ENCODE results near the gene SOWAHB.

DNA sequence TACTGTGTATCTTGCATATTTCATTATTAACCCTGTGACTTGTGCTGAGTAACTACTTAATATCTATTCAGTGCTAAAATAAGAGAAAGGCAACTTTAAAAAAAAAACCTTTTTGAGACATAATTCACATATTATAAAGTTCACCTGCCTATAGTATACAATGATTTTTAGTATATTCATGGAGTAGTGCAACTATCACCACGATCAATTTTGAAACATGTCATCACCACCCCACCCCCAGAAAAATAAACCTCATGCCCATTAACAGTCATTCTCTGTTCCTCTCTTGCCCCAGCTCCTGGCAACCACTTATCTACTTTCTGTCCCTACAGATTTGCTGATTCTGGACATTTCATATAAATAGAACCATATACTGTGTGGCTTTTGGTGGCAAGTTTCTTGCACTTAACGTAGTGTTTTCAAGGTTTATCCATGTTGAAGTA lies 51.8 kb downstream of the SHROOM3 start:
- PRO-cap: no peak

DNA sequence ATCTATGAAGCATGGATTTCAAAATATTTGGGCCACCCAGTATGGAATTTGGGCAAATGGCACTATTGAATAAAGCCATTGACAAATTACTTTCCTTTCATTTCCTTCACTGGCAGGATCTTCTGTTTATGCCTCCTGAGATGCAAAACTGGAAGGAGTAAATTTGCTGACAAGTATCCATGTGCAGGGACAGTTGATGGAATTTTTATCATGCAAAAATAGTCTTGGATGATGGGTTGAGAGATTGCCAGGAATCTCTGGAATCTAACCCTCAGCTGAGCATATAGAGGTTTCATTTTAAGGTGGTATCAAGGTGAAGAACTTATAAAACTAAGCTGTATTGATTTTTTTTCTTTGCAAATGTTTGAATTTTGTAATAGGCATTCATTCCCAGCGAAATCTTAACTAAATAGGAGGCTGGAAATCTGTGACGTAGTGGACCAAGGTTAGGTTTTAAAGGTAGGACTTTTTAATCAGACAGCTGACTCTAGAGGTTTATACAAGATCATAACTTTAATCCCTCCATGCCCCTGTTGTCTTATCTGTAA lies 101.1 kb downstream of the SHROOM3 start:
- PRO-cap: no peak

DNA sequence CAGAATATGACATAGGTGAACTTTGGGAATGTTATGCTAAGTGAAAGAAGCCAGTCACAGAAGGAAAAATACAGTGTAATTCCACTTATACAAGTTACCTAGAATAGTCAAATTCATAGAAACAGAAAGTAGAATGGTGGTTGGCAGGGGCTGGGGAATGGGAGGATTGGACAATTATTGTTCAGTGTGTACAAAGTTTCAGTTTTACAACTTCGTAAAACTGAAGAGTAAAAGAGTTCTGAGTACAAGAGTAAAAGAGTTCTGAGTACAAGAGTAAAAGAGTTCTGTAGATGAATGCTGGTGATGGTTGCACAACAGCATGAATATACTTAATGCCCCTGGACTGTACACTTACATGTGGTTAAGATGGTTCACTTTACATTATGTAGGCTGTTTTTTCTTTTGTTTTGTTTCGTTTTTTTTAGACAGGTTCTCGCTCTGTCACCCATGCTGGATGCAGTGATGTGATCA lies 231.0 kb downstream of the SOWAHB start:
- PRO-cap: no peak

- PRO-cap: no peak
Observed at GRCh38 chr4:76801387-76802266, 96.3 kb downstream of the SOWAHB start.

GRCh38 chr4:76897587-76898548 lies at the start of gene SOWAHB:
SOWAHB (minus strand) TSS chr4:76898144.
- PRO-cap: bidirectional peak, plus-strand start at chr4:76898138, minus-strand start at chr4:76898124; bidirectional peak, plus-strand start at chr4:76898278, minus-strand start at chr4:76898343

DNA sequence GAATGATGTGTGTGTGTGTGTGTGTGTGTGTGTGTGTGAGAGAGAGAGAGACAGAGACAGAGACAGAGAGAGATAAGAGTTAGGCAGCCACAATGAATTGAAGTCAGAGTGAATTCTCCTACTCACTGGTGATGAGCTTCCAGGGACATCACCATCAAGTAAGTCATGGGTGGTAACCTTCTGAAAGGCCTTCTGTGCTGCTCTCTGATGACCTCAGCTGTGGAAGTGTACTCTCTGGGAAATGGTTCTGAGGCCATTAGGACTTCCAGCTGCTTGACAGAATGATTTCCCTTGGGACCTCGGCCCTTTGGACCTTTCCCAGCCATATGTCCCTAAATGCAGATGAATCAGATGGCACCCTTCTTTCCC lies 7.4 kb downstream of the SEPTIN11 start:
- PRO-cap: unidirectional peak, plus-strand start at position 259 of the sequence

- PRO-cap: no peak
Observed at GRCh38 chr4:76983964-76984534, 34.5 kb downstream of the SEPTIN11 start.

DNA sequence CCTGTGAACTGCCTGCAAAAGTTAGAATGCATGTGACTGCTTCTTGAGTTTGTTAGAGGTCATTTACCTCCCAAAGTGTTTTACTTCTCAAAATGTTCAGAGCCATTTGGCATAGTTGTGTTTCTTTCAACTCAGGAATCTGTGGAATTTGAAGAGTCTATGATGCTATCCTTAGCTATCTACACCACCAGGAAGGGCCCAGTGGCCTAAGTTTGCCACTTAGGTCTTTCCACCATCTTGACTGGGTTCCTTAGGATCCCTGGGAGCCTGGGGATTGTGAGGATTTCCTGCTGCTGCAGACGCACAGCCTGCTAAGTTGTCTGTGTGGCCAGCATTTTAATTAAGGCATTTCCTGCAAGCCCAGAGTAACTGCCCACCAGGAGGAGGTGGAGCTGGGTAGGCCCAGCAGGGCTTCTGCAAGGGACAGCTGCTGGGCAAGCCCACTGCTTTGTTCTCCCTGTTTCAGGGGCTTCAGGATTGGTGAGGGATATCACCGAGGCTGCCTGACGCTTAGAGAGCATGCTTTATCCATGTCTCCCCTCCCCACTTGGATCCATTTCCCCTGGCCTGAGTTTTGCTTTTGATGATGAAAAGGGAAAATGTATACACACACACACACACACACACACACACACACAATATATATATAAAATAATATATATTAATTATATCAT lies 53.0 kb downstream of the CCNI start:
- PRO-cap: no peak

- PRO-cap: no peak
Observed at GRCh38 chr4:77023523-77024285, 52.1 kb downstream of the CCNI start.

DNA sequence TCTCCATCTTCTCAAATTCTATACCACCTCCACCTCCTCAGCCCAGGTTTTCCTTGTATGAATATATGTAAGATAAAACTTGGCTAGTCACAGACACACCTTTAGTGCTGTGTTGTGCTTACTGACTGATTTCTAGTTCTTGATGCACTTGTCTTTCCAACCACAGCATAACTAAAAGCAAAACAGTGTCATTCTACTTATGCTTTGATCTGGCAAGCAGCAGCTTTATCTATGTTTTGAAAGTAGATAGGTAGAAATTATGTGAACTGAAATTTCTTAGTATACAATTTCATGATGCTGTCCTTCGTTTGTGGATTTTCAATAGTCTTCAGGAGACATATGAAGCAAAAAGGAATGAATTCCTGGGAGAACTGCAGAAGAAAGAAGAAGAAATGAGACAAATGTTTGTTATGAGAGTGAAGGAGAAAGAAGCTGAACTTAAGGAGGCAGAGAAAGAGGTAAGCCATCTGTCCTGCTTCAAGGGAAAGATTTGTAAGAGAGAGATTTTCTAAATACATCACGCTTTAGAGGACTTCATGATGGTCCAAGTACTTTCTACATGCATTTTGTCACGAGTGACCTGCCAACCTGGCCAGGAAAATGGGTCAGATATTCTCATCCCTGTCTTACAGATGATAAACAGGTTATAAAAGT lies 47.4 kb downstream of the CCNI start:
- PRO-cap: no peak

- PRO-cap: no peak
Observed at GRCh38 chr4:77072993-77073510, 2.7 kb downstream of the CCNI start.

DNA sequence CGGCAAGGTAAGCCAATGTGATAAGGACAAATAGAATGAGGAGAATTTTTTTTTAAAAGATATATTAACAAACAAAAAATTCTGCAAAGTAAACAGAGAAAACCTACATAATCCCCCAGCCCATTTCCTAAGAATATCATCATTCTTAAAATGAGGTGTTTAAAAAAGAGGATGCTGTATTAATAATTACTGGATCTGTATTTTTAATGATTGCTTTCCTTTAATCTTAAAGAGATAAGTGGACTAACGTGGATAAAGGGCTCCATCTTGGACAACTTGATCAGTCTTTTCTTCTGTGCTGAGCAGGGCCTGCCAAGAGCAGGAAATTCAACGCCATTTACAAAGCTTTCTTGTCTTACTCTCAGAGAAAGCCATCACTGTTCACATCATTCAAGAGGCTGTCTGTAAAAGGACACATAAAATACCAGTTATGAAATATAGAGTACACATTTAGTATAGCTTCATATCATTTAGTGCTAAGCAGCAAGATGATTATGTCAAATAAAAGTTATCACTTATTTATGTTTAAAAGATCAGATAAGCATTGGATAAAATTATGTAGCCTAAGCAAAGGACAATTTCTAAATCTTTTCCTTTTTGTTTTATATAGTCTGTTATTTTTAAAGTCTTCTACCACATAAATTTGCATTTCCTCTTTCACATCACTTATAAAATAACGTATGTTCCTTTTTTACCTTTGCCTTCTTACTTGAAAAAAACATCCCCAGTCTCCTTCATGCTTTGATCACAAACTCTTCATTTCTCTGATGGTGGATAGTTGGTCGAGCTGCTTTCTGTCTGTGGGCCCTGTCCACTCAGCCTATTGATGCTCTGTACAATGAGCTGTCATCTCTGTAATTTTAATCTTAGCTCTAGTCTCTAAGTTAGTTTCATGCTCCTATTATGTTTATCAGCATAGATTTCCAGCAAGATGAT lies 2.2 kb upstream of the CCNG2 start:
- PRO-cap: no peak

- PRO-cap: no peak
Observed at GRCh38 chr4:77157429-77157510, 263 bp downstream of the CCNG2 start.

GRCh38 chr4:77177304-77177725 lies 20.3 kb downstream of the CCNG2 start:
- PRO-cap: no peak

- PRO-cap: no peak
Observed at GRCh38 chr4:77619506-77619805, 13.8 kb downstream of the CXCL13 start.

GRCh38 chr4:77710937-77711674 lies 105.5 kb downstream of the CXCL13 start:
- PRO-cap: no peak

GRCh38 chr4:77756076-77756659 lies 63.0 kb downstream of the CNOT6L start:
- PRO-cap: no peak

DNA sequence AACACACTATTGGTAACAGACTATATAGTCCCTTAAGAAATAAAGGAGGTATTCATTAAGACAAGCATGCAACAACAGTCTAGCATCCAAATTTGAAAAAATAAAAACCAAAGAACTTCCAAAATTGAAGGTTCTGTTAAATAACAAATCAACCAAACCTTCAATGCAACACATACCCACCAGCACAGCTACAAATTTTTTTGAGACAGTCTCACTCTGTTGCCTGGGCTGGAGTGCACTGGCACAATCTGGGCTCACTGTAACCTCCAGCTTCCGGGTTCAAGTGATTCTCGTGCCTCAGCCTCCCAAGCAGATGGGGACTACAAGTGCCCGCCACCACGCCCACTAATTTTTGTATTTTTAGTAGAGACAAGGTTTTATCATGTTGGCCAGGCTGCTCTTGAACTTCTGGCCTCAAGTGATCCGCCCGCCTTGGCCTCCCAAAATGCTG lies 61.6 kb downstream of the CNOT6L start:
- PRO-cap: no peak

GRCh38 chr4:77818101-77818479 lies 1.1 kb downstream of the CNOT6L start:
- PRO-cap: bidirectional peak, plus-strand start at chr4:77818591, minus-strand start at chr4:77818266

- PRO-cap: no peak
Observed at GRCh38 chr4:77843288-77843992, 19.2 kb upstream of the MRPL1 start.